Metastatic Pancreatic Carcinoma in the Ovary (tissue), 1 donor: ENCODE results near the genes CUX2, PHETA1 and ATXN2.

DNA sequence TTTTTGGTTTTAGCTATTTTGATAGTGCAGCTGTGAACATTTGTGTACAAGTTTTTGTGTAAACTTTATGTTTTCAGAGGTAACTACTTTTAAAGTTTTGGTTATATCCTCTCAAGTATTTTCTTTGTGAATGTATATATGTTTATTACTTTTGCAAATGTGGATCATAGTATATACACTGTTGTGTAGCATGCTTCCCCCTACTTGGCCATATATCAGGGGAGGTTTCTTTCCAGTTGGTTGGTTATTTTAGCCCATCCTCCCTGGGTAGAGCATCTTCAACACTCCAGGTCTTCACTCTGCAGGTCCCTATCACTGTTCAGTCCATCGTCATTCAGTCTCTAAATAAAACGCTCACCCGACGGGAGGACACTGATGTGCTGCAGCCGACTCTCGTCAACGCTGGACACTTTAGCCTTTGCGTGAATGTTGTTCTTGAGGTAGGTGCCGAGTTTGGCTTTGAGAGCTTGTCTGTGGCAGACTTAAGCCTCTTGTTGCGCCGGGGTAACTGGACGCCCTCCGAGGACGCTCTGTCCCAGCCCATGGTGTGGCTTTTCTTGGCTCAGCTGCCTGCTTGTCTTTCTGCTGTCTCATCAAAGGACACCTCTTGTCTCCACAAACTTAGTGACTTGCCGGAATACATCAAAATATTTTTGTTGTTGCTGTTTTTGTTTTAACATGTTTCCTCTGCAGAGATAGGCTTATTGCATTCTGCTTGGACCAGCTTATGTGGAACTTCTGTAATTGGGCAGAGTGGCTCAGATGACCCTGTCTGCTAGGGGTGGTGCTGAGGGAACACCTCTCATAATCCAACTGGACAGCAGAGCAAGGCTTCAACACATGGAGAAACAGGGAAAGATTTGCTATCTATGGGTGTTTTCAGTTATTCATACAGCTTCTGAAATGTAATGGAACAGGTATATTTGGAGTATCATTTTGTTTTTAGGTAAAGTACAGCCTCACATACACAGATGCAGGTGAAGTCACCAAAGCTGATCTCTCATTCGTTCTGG, 26.5 kb downstream of the TCTN1 start:
- PRO-cap = no peak

DNA sequence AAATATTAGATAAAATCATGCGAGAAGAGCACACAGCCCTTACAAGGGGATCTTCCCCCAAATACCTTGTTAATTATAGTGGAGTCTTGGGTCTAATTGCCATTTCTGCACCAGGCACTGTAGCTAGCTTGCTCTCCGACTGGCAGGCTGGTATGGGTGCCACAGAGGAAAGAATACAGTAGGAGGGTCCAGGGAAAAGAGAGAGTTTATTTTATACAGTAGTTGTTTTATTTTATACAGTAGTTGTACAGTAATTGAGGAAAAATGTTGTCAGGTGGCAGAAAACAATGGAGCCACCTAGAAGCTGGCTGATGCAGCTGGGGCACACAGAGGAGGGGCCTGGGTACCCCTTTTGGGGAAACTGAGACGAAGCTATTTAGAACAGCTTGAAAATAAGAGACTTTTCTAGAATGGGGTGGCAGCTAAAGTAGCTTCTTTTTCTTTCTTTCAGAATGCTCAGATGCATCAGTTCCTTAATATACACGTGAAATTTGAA, 34.7 kb downstream of the TCTN1 start:
- PRO-cap = no peak

DNA sequence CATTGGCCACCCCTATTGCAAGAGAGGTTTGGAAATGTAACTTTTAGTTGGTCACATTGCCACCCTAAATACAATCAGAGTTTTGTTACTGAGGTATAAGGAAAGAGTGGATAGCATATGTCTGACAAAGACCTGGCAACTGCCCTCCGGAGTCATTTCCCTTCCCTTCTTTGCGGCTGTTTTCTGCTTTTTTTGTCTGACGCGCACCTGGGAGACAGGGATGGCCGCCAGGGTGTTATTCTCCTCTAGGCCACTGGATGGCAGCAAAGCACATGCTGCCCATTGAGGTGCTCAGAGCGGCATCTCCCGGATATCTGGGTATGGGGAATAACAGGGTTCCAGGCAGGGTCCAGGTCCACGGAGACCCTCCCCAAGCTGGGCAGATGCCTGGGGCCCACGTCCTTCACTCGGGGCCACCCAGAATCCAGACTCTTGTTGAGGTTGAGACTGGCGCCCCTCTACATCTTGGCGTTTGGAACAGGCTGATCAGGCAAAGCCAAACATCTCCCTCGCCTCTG, 26.0 kb downstream of the MYL2 start:
- PRO-cap = no peak

DNA sequence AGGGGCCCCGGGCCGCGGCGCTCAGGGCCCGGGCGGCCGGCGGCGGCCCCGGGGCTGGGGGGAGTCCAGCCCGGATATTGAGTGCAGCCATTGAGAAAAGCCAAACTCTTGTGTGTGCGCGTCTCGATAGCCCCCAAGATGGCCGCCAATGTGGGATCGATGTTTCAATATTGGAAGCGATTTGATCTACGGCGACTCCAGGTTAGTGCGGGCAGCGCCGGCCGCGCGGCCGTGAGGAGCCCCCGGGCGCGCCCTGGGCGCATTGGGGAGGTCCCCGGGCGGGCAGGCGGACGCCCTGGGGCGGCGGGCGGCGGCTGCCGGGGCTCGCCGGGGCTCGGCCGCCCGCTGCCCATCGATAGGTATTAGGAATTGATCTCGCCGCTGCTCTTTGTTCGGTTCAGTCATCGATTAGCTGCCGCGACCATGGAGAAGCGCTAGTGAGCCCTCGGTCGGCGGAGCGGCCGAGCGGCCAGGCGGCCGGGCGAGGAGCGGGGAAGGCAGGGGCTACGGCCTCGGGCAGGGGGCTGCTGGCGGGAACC, at the start of gene CUX2:
Gene CUX2 (plus strand): TSS at position 126 of the 539 bp plus-strand sequence.
- PRO-cap = no peak

GRCh38 chr12:111035352-111036056, 1.5 kb downstream of the CUX2 start:
- PRO-cap = no peak

DNA sequence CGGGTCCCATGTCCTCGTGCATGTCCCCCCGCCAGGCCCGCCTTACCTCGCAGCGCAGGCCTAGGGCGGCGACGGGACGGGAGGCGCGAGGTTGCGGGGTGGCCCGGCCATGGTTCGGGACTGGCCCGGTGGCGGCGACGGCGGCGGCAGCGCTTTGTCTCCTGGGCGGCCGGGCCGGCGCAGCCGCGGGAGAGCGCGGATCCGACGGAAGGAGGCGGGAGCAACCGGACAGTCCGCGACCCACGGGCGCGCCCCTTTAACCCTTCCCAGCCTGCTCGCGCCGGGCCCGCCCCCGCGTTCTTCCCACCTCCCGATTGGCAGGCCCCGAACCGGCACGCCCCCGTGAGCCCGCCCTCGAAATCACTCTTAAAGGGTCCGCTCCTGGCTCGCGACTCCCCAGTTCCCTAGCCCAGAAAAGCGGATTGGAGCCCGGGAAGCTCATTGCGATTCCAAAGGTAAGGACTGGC, at the start of gene PHETA1:
Gene PHETA1 (minus strand): TSS at position 230 of the 467 bp plus-strand sequence.
- PRO-cap = bidirectional peak, plus-strand start at position 399 of the sequence, minus-strand start at position 170 of the sequence

DNA sequence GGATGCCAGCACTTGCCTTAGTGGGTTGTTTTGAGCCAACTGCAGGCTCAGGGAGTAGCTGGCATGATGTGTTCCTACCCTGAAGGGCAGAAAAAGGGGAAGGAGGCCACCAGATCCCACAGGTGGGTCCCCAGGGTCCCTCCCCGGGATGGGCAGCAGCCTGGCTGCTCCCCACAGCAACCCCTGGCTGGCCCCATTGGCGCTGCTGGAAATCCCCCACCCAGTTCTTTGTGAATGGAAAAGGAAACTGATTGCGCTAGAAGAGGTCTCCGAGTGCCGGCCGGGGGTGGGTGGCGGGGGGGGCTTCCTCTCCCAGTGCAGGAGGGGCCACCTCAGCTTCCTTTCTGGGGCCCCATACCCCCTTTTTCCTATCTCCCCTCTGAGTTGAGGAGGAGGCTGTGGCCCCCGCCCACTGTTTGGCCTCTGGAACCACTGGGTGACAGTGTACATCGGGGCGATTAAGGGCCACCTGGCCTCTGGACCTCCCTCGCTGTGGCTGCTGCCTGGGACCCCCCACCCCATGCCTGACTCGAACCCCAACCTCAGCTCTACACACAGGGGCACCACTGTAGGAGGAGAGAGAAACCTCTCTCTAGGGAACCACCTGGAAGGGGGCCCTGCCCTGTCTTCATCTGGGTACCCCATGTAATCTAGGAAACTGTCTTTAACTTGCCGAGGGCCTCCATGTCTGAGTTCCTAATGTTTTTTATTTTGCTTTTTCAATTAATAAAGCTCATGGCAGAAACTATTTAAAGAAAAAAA, 25.2 kb downstream of the SH2B3 start:
- PRO-cap = no peak

DNA sequence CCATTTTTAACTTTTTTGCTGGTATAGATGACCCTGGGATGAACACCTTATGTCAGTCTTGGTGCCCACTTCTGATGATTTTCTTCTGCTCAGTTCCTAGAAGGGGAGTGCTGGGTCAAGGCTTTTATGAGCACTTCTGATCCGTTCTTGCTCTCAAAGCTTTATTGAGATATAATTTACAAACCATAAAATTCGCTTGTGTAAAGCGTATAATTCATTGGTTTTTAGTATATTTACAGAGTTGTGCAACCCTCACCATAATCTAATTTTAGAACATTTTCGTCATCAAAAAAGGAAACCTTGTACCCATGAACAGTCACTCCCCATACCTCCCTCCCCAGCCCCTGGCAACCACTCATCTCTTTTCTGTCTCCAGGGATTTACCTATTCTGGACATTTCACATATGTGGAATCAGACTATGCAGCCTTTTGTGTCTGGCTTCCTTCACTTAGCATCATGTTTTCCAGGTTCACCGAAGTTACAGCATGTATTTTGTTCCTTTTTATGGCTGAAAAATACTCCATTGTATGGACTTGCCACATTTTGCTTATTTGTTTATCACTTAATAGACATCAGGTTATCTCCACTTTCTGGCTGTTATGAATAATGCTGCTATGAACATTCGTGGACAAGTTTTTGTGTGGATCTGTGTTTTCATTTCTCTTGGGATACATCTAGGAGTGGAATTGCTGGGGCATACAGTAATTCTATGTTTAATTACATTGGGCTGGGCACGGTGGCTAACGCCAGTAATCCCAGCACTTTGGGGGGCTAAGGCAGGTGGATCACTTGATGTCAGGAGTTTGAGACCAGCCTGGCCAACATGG, 26.8 kb downstream of the SH2B3 start:
- PRO-cap = no peak

DNA sequence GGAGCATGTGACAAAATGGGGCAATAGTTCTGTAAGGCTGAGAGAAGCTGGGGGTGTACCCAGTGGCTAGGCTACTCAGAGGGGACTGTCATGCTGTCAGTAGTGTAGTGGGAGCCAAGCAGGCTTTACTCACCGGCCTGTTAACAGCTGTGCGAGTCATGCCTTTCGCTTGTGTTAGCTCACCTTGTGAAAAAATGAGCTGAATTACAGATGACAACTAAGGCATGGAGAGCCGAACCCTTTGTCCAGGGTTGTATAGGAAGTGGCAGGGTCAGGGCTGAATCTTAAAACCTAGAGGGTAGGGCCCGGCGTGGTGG, 37.8 kb downstream of the SH2B3 start:
- PRO-cap = no peak

GRCh38 chr12:111596998-111597229, 2.2 kb downstream of the ATXN2 start:
- PRO-cap = no peak

DNA sequence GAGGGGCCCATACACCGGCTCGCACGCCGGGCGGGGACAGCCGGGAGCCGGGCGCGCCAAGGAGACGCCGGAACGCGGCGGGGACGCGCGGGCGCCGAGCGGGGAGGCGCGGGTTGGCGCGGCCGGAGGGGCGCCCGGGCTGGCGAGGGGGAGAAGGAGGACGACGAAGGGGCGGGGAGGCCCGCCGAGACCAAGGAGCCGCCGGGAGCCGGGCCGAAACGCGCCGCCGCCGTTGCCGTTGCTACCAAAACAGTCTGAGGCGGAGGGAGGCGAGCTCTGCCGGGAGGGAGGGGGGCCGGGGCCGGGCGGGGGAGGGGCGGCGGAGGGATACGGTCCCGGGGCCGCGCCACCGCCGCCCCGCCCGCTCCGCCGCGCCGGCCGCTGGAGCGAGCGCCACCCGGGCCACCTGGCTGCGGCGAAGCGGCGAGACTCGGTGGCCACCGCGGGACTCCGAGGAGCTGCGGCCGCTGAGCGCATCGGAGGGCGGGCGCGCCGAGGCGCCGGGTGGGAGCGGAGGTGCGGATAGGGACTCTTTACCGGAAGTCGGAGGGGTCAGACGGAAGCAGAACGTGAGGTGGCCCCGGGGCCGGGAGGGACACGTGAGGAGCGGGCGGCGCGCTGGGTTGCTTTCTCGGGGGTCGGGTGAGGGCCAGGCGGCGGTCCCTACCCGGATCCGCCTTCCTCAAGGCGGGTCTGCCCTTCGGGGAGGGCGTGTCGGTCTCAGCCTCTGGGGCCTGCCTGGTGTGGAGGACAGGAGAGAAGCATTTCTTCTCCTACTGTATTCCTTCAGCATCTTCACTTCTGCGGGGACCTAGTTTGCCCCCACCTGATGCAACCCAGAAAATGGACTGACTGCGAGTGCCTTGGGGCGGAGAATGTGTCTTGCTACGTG, at the start of gene ATXN2:
Gene ATXN2 (minus strand): TSS at position 278 of the 892 bp plus-strand sequence.
- PRO-cap = bidirectional peak, plus-strand start at position 583 of the sequence, minus-strand start at position 256 of the sequence

DNA sequence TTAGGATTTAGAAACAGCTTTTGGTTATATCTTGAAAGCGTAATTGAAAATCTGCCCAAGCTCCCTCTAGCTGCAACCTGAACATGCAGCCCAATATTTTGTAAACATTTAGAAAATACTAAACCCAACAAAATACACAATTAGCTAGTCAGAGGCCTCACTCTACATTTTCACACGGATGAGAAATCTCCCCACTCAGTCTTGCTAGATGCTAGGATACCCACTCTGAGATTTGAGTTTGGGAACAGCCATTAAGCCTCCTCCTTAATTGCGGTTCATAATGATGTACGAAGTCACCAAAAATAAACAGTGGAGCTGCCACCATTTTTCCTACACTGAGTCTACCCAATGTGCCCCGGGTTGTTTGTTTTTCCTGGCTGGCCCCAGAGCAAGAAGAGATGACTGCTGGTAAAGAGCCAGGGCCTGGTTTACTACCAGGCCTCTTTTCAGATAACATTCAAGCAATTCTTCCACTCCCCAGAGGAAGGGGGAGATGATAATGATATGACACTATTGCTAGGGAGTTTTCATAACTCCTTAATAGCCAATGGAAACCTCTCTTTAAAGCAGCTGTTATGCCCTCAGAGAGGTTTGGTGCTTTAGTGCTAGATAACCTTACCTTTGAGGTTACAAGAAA, 42.4 kb downstream of the BRAP start:
- PRO-cap = unidirectional peak, plus-strand start at position 480 of the sequence

GRCh38 chr12:111681432-111682001, 4.2 kb downstream of the BRAP start:
- PRO-cap = no peak

DNA sequence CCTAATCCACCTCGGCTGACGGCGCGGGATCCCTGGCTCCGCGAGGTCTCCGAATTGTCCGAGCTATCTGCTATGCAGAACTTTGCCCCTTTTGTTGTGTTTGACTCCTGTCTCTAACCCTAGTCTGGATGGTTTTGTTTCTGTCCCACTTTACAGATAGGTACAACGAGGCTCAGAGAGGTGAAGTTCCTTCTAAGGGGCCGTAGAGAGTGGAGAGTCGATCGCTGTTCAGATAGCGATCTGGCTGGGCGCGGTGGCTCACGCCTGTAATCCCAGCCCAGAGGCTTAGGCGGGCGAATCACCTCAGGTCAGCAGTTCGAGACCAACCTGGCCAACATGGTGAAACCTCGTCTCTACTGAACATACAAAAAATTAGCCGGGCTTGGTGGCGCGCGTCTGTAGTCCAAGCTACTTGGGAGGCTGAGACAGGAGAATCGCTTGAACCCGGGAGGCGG, 369 bp downstream of the ACAD10 start:
- PRO-cap = no peak

DNA sequence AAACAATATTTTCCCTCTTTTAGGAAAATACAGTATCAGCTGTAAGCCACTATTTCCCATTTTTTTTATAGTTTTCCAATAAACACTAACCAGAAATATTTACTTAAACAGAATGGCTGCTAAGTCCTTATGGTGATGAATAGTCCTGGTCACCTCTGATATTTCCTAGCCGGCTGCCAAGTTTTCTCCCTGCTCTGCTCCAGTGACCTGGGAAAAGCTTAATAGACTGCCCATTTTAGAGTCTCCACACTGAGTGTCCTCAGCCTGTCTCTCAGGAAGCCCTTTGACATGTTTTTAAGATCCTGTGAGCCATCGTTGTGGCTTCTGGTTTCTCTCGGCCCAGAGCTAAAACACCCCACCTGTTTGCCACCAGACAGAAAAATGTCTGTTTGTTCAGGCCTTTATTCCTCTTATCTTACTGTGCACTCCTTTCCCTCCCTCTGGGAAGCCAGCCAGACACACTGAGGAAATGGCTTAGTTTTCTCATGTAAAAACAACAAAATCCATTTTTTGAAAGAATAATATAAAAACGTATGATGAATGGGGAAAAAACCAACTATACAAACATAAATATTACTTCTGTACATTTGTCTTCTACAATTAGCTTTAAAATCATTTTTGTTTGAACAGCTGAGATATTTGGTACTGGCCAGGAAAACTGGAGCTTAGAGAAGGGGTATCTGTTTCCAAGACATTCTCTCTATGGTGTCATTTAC, 25.4 kb upstream of the ALDH2 start:
- PRO-cap = no peak

GRCh38 chr12:111758084-111758731, 8.5 kb upstream of the ALDH2 start:
- PRO-cap = no peak

- PRO-cap = no peak
Measured at GRCh38 chr12:111791137-111791615, 24.4 kb downstream of the ALDH2 start.

DNA sequence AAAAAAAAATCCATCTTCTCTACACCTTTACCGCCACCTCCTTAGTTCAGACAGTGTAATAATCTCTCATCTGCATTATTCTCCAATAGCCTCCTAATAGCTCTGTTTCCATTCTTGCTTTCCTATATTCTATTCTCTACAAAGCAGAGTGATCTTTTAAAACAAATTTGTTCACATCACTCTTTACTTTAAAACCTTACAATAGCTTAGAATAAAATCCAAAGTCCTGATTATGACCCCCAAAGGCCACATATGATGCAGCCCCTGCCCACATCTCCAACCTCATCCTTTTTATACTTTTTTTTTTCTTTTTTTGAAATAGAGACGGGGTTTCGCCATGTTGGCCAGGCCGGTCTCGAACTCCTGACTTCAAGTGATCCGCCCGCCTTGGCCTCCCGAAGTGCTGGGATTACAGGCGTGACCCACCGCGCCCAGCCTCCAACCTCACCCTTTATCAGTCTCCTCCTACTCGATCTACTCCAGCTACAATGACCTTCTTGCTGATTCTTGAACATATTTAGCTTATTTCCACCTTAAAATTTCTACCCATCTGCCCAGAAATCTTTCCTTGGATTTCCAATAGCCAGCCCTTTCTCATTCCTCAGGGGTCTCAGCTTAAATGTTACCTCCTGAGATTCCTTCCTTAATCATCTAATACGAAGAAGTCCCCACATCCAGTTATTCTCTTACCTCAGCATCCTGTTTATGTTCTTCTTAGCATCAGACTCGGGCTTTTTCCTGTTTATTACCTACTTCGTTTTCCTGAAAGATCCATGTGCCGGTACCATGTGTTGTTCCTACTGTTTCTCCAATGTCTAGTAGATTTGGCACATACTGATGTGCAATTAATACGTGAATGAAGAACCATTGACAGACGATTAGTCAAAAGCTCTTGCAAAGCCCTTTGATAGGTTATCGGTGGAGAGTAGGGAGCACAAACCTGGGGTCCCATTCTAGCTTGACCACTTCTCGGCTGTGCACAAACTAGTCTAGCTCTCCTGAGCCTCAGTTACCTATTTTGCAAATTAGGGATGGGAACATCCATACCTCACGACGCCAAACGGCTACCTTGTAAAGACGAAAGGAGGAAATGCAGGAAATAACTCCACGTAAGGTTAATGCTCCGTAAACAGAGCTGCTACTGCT, 1.0 kb upstream of the MAPKAPK5 start:
- PRO-cap = no peak

DNA sequence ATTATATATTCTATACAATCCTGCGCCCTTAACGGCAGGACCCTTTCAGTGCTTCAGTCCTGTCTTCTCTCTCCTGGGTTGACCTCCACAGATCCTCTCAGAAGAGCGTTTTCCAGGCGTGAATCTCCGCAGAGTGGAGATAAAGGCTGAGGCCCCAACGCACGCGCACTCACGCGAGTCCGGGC, 353 bp upstream of the MAPKAPK5 start:
- PRO-cap = bidirectional peak, plus-strand start outside the sequence, minus-strand start at position 135 of the sequence

DNA sequence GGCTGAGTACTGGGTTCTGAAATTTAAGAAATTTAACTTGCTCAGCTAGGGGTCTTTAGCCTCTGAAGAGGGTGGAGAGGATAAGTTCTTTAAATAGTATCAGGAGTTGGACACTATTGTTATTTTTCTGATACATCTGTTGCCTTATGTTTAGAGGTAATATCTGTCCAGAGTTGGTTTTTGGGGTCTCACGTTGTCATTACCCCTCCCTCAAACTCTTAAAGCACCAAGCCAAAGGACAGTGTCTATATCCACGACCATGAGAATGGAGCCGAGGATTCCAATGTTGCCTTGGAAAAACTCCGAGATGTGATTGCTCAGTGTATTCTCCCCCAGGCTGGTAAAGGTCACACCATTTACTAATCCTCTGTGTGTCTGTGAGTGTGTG, 46.6 kb downstream of the MAPKAPK5 start:
- PRO-cap = no peak